H7 (cell line): ENCODE measurements around the gene COX7A2L.

- RAMPAGE, long total RNA: no peak
Observed at GRCh38 chr2:40513036-40513472, 61.2 kb upstream of the SLC8A1 start.

- RAMPAGE, long total RNA: no peak
Observed at GRCh38 chr2:40716965-40717345, 265.1 kb upstream of the SLC8A1 start.

DNA sequence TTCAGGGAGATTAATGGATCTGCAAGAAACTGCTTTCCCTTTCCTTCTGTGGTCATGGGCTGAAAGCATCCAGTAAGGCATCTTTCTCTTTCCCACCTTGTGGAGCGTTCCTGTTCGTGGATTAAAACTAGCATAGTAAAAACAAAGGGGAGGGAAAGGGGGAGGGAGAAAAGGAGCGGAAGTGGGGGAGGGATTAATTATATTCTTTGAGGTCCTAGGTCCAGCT, 140.3 kb upstream of the PKDCC start:
- RAMPAGE, long total RNA: no peak

GRCh38 chr2:41954882-41955456, 92.9 kb upstream of the PKDCC start:
- RAMPAGE, long total RNA: no peak

DNA sequence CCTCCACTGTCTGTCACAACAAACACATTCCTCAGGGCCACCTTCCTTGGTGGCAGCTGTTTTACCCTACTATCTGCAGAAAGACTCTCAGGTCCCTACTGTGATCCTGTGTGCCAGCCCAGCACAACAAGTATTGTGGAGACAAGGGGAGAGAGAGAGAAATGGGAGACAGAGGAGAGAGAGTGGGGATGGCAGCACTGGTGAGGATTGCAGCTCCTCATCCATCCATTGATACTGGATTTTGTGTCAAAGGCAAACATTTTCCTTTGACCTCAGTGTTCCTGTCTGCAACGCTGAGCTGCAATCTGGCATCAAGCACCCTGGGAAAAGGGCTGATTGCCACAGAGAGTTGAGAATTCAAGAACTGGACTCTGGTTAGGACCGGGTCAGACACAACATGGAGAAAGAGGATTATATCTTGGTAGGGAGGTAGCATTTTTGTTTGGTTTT, 82.1 kb upstream of the PKDCC start:
- RAMPAGE, long total RNA: no peak

GRCh38 chr2:42021467-42021809, 26.4 kb upstream of the PKDCC start:
- RAMPAGE, long total RNA: no peak

- RAMPAGE, long total RNA: no peak
Observed at GRCh38 chr2:42053743-42054811, 6.3 kb downstream of the PKDCC start.

GRCh38 chr2:42116943-42117370, 52.2 kb upstream of the EML4 start:
- RAMPAGE, long total RNA: no peak

- RAMPAGE, long total RNA: no peak
Observed at GRCh38 chr2:42142779-42143419, 26.3 kb upstream of the EML4 start.

DNA sequence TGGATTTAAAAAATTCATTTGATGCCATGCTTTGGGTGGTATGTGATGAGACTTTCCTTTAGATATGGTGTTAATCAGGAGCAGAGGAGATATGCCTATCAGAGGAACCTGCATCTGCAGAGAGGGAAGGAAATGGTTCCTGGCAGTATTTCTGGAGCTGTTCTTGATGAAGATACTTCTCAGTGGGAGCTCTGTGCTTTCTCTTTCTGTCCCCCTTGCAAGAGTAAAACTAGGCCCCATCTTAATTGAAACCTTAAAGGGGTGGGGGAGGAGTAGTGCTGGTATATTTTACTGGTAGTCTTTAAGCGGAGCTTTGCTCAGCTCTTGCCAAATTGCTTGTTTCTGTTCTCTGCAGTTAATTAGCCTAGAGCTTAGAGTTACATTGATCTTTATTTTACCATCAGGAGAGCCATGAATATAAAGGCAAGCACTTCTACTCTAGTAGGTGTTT, 2.5 kb downstream of the EML4 start:
- RAMPAGE, long total RNA: no peak

- RAMPAGE, long total RNA: no peak
Observed at GRCh38 chr2:42177365-42177829, 8.2 kb downstream of the EML4 start.

DNA sequence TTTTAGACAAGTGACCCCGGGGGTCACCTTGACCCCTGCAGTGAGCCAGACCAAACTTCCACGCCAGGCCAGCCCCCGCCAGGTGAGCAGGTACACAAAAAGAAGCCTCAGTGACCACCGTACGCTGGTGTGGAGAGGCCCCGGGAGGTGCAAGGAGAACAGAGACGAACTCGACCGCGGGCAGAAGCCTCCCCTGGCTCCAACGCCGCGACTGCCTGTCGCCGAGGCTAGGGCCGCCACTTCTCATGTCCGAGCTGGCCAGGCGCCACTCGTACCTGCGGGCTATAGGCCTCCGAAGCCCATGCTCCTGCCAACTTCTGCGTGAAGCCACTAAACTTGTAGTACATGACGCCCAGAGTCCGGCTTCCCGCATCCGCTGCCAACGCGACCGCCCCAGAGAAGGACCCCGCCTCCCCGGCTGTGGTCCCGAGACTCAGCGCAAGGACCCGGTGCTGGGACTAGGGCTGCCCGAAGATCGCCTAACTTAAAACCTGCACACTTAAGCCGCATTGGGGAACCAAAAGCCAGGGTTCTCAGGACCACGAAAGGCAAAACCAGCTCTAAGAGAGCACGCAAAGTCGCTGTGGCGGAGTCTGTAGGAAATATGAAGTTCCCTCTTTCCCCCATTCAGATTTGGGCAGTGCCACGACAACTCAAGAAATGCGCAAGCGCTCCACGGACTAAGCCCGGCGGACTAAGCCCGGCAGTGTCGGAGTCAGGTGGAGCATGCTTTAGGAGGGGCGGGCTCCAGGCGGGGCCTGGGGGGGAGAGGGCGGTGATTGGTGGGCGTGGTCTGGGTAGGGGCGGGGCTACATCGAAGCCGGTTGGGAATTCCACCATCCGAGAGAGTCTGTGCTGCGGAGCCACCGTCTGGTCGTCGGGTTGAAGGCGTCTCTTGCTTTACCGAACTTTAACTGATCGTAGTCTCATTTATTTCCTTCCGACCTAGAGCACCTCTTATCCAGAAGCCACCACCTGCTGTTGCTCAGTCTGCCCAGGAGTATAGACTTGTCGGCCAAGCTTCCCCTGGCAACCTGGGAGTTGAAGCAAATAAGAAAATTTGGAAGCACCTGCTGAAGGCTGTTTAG, at the start of gene COX7A2L:
TSS of gene COX7A2L (minus strand) at position 403 of the 1,088 bp plus-strand sequence.
- RAMPAGE, long total RNA: start-site peak on the minus strand centred at position 380 of the sequence, 45 bp wide, 658 reads

DNA sequence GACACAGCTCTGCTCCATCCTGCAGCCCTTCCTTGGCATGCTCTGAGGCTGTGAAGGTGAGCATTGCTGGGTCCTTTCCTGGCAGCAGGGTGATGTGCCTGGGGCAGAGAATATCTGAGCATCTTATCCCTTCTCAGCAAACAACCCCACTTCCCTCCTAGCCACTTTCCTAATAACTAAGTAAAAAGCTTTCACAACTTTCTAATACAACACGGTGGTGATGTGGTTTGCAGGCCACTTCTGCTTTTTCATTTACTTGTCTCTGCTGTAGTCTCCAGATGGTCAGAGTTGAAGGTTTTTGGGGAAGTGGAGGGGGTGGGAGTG, 11.7 kb downstream of the OXER1 start:
- RAMPAGE, long total RNA: no peak

DNA sequence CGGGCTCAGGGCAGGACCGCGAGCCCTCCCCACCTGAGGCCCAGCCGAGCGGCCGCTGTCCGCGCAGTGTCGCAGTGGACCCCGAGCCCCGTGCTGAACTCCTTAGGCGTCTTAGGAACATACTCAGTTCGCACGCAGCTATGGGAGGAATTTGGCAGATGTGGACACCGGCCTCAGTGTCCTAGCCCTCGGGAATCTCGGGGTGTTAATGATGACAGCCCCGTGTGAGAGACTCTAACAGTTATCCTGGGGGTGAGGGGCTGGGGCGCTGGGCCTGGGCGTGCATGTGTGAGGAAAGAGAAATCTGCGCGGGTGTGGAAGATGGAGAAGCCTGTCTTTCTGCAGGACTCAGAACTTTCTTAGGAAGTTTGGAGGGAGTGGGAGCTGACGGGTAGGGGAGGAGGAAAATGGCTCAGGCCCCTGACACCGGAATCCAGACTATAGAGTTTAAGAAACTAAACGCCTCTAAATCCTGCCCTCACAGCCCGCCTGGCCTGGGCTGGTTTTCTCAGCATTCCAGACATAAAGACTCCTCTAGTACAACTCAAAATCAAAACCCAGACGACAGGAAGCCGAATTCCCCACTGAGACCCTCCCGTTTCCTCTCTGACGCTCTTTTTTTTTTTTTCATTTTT, 969 bp upstream of the HAAO start:
- RAMPAGE, long total RNA: no peak

GRCh38 chr2:42809764-42810345, 17.5 kb upstream of the HAAO start:
- RAMPAGE, long total RNA: no peak

DNA sequence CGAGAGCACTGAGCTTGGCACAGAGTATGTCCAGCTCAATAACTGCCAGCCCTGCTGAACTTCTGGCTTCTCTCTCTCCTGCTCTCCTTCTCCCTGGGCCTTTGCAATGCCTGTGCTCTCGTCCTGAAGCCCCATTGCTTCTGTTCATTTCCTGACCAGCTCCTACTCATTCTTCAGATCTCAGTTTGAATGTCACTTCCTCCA, 113.7 kb upstream of the HAAO start:
- RAMPAGE, long total RNA: no peak

DNA sequence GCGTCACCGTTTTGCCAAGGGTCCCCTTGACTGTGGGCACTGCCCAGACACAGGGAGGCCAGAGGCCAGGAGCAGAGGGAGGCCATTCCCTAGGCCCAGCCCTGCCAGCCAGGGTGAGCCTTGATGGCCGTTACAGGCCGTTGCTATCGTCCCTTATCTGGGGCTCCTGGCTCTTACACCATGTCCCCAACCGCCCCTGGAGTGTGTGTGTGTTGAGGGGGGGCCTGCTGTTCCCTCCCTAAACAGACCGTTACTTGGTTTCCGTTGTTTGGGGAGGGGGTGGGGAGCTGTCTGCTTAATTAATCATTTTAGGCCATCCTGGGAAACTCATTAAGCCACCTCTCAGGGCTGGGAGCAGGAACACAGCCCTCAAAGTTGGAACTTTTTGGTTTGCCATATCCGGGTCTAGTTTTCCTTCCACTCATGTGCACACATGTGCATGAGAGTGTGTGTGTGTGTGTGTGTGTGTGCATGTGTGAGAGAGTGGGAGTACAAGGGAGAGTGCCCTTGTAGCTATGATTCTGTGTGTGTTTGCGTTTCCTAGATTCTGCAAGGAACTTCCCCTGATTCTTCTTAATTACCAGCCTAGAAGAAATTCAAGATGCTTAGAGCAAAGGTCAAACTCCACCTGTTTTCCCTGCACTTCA, 135.2 kb upstream of the HAAO start:
- RAMPAGE, long total RNA: no peak

- RAMPAGE, long total RNA: no peak
Observed at GRCh38 chr2:42989402-42989919, 197.1 kb upstream of the HAAO start.

DNA sequence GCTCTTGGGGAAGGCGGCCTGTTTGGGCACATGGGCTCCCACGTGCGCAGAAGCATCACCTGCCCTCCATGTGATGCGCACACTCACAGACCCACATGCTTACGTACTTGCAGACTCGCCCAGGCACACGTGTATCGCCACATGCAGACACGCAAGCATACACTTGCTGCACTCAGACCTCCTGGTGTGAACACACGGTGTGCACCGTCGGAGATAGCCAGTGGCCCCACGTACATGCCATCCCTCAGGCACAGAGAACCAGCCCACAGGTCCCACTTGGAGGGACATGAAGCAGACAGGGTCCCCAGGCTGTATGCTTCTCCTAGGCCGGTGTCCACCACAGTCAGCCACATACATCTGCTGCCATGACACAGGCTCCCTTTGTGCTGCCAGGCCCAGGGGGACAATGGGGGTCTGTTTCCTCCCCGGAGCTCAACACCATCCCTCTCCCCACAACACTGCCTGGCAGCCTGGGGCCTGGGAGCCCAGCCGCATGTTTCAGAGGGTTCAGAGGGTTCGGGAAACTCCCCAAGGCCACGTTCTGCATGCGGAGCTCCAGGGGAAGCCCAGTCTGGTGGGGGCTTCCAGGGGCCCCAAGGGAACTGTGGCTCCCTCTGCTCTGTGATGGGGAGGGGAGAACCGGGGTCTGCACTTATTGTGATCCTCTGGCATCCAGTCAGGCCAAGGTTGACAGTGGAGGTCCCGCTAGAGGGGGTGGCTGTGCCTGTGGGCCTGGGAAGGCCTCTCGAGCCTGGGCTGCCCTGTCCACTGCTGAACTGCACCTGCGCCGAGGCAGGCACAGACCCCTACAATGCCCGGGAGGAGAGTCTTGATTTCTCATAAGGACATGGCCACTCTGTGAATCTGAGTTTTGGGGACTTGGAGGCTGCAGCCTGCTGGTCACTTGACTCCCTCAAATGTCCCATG, 208.1 kb upstream of the HAAO start:
- RAMPAGE, long total RNA: no peak

- RAMPAGE, long total RNA: no peak
Observed at GRCh38 chr2:43039112-43039841, 187.1 kb downstream of the ZFP36L2 start.